Paraaortic lymph node (tissue), 1 donor: ENCODE measurements around the genes RGS18, RGS2 and CDC73.

DNA sequence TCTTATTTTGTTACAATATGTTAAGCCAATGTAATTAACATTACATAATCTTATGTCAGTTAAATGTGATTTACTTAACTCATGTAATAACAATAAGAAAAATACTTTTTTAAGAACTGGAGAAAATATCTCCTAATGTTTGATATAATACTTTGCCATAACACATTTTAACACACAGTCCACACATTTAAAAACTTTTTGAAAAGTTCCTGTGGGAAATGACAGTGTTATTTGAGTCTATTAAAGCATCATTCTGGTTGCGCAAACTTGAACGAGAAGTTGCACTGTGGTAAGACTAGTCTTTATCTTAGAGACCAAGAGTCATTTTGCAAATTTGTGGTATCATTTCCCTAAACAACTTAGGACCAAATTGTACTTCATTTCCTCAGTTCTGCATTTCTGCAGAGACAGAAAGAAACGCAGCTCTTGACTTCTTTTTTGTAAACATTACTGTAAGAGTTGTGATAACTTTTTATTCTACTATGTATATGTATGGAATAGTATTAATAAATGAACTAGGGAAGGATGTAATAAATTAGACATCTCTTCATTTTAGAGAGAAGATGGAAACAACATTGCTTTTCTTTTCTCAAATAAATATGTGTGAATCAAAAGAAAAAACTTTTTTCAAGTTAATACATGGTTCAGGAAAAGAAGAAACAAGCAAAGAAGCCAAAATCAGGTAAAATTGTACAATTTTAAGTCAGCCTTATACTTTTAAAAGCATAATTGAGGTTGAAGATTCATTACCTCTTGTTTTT lies at the start of gene RGS18:
TSS of gene RGS18 (plus strand) at position 388 of the 761 bp plus-strand sequence.
- PRO-cap, result no peak

GRCh38 chr1:192476917-192477454 lies 98.6 kb upstream of the RGS1 start:
- PRO-cap, result no peak

DNA sequence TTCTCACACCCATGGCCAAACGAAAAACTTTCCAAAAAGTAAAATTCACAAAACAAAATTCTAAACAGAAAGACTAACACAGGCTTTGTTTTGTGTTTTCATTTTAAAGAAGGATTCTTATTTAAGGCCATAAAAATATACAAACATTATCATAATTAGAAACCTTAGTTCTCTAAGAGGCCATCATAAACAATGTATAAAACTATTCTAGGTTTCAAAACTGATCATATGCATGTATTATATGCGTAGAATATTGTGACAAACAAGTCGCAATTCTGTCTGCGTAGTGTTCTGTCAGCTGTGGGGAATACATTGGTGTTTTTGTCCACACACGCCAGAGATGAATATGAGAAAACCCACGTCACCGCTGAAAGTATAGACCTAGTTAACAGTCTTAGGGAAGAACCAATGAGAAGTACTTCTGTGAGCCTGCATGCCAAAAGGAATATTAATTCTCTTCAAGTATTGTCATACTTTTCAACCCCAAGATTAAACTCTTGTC lies 55.5 kb upstream of the RGS1 start:
- PRO-cap, result bidirectional peak, plus-strand start at position 388 of the sequence, minus-strand start at position 296 of the sequence

DNA sequence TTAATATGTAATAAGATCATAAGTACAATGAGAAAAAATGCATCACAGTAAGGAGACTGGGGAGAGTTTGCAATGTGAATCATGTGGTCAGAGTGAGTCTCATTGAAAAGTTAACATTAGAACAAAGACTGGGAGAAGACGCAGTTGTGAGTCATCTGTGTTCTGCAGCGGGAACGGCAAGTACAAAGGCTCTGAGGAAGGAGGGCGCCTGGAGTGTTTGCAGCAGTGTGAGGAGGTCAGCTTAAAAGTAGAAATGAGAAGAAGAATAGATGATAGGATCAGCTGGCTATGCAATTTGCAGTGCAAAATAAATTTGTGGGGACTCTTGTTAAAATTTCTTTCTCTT lies 44.5 kb upstream of the RGS1 start:
- PRO-cap, result no peak

DNA sequence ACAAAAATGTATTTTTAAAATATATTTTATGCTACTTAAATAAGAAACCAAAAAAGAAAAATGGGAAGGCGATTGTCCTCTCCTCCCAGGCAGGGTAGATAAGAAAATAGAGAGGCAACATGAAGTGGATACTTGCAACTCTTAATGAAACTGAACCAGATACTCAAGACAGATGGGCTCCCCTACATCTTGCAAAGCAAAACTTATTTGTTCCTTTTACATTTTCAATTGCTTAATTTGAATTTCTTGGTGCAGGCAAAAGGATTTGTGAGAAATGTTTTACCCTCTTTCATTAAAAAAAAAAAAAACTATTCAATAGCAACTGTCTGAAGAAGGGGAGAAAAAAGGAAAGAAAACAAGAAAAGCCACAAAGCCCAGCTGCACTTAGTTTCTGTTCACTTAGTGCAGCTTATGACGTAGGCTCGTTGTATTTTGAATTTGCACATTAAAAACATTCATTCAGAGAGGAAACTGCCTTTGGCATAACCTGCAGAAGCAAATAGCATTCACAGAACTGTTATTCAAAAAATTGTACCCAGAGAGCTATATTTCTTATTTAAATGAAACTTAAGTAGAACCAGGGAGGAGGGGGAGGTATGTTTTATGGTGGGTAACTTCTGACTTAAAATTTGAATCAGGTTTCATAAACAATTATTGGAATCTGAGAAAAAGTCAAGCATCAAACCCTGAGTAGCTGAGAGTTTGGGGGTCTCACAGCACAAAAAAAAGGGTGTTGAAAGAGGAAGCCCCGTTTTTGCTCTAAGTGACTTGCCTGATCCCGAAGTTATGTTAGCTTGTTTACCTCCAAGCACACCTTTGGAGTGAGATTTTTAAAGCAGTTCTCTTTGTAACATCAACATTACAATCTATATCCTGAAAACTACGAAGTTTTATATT lies 36.6 kb upstream of the RGS1 start:
- PRO-cap, result bidirectional peak, plus-strand start at position 454 of the sequence, minus-strand start at position 146 of the sequence

GRCh38 chr1:192552610-192553021 lies 23.0 kb upstream of the RGS1 start:
- PRO-cap, result bidirectional peak, plus-strand start at chr1:192552957, minus-strand start at chr1:192552876

- PRO-cap, result no peak
Observed at GRCh38 chr1:192559300-192560216, 16.0 kb upstream of the RGS1 start.

GRCh38 chr1:192580210-192580735 lies 4.7 kb downstream of the RGS1 start:
- PRO-cap, result no peak

- PRO-cap, result bidirectional peak, plus-strand start at chr1:192809041, minus-strand start at chr1:192808811
Observed at GRCh38 chr1:192808965-192809122, at the start of gene RGS2. RGS2 (plus strand) TSS chr1:192809039.

DNA sequence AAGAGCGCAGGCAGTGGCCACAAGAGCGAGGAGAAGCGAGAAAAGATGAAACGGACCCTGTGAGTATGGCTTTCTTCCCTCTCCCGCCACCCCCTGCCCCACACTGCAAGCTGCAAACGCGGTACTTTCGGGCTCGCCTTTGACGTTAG lies 158 bp downstream of the RGS2 start:
- PRO-cap, result no peak

DNA sequence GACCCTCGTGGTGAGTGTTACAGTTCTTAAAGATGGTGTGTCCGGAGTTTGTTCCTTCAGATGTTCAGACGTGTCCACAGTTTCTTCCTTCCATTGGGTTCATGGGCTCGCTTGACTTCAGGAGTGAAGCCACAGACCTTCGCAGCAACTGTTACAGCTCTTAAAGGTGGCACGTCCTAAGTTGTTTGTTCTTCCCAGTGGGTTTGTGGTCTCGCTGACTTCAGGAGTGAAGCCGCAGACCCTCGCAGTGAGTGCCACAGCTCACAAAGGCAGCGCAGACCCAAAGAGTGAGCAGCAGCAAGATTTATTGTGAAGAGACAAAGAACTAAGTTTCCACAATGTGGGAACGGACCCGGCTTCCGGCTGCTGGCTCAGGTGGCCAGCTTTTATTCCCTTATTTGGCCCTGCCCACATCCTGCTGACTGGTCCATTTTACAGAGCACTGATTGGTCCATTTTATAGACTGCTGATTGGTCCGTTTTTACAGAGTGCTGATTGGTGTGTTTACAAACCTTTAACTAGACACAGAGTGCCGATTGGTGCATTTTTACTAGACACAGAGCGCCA lies 86.5 kb downstream of the RGS2 start:
- PRO-cap, result no peak

GRCh38 chr1:192986725-192987130 lies 72.4 kb downstream of the UCHL5 start:
- PRO-cap, result no peak

GRCh38 chr1:193045347-193045976 lies 13.7 kb downstream of the UCHL5 start:
- PRO-cap, result no peak

GRCh38 chr1:193121922-193122735 lies at the start of gene CDC73:
CDC73 (plus strand) TSS chr1:193122031.
- PRO-cap, result bidirectional peak, plus-strand start at chr1:193122058, minus-strand start at chr1:193121855; bidirectional peak, plus-strand start at chr1:193122490, minus-strand start at chr1:193122307

DNA sequence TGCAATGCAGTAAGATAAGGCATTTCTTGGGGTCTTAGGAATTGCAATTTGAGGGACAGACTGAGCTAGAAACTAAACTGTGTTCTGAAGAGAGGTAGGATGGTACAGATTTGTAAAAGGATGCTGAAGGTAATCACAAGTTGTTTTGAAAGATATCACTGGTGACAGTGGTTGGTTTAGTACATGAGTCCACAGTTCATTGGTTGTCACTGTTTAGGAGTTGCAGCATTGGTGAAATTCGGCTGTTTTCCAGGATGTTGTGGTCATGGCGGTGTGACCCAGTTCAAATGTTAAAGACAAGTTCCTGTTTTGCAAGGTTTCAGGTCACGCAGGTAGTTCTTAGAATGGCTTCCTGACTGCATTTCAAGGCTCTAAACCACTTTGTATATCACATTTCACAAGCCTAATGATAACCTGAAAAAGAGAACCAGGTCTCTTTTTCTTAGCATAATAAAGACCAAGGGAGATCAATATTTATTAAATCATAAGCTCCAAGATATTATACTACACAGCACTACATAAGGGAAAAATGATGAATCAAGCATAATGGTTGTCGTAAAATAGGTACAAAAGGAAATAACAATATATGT lies 292.9 kb upstream of the B3GALT2 start:
- PRO-cap, result bidirectional peak, plus-strand start at position 307 of the sequence, minus-strand start at position 122 of the sequence

DNA sequence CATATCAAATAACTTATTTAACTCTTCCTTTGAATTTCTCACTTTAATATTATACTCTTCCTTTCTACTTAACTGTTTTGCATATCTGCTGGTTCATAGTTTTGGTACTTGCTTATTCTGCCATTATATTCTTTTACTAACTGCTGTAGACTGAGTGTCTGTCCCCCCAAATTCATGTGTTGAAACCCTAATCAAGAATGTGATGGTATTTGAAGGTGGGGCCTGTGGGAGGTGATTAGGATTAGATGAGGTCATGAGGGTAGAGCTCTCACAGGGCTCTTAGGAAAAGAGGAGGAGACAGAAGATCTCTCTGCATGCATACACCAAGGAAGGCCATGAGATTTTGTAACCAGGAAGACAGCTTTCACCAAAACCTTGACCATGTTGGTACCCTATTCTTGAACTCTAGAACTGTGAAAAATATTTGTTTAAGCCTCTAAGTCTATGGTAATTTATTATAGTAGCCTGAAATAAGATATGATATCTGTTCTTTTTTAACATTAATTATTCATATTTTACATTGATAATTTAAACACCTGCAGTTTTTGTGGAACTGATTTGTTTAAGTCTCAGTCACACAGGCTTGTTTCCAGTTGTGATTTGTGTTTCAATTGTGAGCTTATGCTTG lies 354.2 kb upstream of the B3GALT2 start:
- PRO-cap, result bidirectional peak, plus-strand start at position 338 of the sequence, minus-strand start at position 181 of the sequence

GRCh38 chr1:194289500-194290413 lies 1103.3 kb upstream of the B3GALT2 start:
- PRO-cap, result unidirectional peak, minus-strand start at chr1:194289699

DNA sequence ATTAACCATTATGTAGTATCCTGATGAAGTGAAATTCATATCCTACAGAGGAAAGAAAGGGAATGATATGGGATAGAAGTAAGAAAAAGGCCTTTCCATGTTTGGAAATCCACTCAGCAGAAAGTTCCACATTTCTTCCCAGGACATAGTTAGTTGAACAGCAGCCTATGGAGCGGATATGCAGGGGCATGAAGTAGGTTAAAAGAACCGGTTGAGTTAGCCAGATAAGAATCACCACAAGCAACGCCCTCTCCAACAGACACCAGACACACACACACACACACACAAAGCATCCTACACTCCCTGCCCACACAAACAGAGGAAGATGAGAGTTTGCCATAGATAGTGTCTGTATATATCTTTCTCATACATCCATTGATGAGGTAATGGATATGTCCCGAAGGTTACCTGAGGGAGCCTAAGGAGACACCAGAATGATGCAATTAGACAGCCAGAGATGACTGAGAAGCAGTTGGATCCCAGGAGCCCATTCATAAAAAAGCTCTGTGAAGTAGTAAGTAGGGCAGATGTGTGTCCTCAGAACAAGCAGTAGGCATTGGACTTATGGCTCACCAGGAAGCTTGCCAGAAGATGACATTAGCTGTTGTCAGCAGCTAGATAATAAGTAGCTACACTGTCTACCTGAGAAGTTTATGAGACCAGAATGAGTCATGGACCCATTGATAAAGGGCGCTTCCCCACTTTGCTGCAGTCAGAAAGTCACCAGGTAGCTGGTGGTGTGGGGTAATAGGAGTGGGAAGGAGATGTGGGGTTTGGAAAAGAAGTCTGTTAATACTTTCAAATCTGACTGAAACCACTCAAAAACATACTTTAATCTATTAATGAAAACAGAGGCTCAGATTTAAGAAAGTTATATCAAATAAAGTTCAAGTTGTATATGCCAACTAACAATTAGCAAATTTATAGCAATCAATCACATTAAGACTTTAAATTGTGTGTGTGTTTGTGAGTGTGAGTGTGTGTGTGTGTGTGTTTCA lies 247.0 kb downstream of the KCNT2 start:
- PRO-cap, result no peak

- PRO-cap, result no peak
Observed at GRCh38 chr1:196444457-196445173, 163.6 kb downstream of the KCNT2 start.

GRCh38 chr1:196676739-196677301 lies 25.0 kb downstream of the CFH start:
- PRO-cap, result no peak